ENCODE data around the gene NOTCH2.

GRCh38 chr1:120069150-120070007 is at the start of gene NOTCH2:
NOTCH2 (minus strand) TSS chr1:120069662.
- PRO-cap = unidirectional peak, minus-strand start at chr1:120069626

- PRO-cap = no peak
Observed at GRCh38 chr1:120196744-120197821, 20.8 kb upstream of the SEC22B start.

- PRO-cap = no peak
Observed at GRCh38 chr1:120491676-120492161, 76.9 kb downstream of the NBPF8 start.

- PRO-cap = no peak
Observed at GRCh38 chr1:120543860-120544510, 129.2 kb downstream of the NBPF8 start.

DNA sequence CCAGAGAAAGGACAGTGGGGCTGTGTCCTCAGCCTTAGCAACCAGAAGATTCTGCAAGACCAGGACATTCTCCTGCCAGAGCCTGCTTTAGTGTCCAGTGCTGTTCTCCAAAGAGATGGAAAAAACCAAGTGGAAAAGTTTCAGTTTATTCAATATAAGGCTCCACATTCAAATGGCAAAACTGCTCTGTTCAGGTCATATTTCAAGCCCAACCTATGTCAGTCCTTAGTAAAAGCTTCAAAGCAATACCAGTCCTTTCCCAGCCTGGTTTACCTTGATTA is 132.6 kb upstream of the NOTCH2NLR start:
- PRO-cap = no peak

GRCh38 chr1:120844068-120845240 is 45.1 kb upstream of the PPIAL4A start:
- PRO-cap = bidirectional peak, plus-strand start at chr1:120844345, minus-strand start at chr1:120844343; bidirectional peak, plus-strand start at chr1:120844830, minus-strand start at chr1:120844693

DNA sequence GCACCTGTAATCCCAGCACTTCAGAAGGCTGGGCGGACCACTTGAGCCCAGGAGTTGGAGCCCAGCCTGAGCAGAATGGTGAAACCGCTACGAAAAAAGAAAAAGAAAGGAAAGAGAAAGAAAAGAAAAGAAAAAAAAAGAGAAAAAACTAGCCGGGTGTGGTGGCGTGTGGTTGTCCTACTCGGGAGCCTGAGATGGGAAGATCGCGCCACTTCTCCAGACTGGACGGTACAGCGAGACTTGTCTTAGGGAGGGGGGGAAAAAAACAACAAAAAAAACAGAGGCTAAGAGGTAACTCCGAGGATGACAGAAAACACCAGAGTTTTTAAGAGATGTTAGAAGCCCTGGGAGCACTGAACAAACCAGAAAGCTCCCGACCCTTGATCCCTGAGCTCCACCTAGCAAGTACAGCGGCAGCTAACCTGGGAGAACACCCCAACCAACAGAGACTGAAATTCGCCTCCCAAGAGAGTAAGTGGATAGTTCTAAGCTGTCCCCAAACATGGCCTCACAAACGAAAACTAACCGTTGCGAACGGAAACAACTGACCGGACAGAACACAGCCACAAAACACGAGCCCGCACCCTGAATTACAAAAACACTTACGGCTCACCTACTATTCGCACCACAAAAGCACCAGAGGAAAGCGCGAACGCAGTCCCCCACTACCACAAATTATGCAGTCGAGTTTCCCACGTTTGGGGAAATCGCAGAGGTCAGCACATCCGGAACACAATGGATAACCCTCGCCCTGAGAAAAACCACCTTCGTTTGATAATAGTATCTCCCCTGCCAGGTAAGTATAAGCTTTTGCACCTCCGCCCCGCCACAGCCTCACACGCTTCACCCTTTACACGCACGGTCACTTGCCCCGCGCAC is 39.1 kb upstream of the PPIAL4A start:
- PRO-cap = bidirectional peak, plus-strand start outside the sequence, minus-strand start at position 804 of the sequence

GRCh38 chr1:121522247-121522517 is 337.4 kb downstream of the SRGAP2C start:
- PRO-cap = no peak

DNA sequence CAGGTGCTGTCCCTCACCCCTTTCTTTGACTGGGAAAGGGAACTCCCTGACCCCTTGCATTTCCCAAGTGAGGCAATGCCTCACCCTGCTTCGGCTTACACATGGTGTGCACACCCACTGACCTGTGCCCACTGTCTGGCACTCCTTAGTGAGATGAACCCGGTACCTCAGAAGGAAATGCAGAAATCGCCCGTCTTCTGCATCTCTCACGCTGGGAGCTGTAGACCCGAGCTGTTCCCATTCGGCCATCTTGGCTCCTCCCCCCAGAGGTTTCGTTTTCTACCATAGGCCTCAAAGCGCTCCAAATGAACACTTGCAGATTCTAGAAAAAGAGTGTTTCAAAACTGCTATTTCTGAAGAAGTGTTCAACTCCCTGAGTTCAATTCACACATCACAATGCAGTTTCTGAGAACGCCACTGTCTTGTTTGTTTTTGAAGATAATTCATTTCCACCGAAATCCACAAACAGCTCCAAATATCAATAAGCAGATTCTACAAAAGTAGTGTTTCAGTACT is 3782.9 kb downstream of the SRGAP2C start:
- PRO-cap = no peak

DNA sequence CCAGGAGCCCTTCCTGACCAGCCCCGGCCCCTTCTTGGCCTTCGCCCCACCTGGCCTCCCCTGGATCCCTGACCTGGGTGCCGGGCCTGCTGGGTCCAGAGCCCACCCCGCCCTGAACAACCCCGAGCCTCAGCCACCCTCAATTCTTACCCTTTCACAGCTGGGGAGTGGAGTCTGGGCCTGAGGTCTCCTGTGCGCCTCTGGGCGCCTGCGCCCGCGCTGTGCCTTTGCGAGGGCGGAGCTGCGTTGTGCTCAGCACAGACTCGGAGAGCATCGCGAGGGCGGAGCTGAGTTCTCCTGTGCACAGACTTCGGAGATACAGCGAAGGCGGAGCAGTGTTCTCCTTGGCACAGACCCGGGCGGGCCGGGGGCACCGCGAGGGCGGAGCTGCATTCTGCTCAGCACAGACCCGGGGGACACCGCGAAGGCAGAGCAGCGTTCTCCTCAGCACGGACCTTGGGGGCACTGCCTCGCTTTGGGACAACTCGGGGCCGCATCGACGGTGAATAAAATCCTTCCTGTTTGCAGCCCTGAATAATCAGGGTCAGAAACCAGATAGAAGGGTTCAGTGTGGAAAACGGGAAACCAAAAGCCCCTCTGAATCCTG is 481.2 kb downstream of the H3-7 start:
- PRO-cap = unidirectional peak, plus-strand start at position 351 of the sequence

- PRO-cap = unidirectional peak, plus-strand start at chr1:143497528
Observed at GRCh38 chr1:143497303-143497986, 408.3 kb downstream of the H3-7 start.

- PRO-cap = no peak
Observed at GRCh38 chr1:144490227-144490826, 28.9 kb upstream of the NBPF15 start.

DNA sequence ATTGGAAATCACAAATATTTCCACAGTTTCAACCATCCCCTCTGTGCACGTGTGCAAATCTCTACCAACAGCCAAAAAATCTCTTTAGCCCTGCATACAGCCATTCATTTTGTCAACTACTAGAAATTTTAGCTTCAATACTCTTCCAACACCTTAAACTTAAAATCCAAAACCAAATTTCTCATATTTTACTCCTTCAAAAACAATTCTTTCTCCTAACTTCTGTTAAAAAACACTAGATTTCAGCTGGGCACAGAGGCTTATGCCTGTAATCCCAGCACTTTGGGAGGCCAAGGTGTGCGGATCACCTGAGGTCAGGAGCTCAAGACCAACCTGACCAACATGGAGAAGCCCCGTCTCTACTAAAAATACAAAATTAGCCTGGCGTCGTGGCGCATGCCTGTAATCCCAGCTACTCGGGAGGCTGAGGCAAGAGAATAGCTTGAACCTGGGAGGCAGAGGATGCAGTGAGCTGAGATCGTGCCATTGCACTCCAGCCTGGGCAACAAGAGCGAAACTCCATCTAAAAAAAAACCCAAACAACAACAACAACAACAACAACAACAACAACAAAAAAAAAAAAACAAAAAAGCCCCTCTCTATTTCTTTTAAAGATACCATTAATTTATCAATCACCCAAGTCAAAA is 111.2 kb downstream of the SRGAP2B start:
- PRO-cap = no peak

GRCh38 chr1:145169375-145170082 is 72.4 kb downstream of the PPIAL4D start:
- PRO-cap = no peak

DNA sequence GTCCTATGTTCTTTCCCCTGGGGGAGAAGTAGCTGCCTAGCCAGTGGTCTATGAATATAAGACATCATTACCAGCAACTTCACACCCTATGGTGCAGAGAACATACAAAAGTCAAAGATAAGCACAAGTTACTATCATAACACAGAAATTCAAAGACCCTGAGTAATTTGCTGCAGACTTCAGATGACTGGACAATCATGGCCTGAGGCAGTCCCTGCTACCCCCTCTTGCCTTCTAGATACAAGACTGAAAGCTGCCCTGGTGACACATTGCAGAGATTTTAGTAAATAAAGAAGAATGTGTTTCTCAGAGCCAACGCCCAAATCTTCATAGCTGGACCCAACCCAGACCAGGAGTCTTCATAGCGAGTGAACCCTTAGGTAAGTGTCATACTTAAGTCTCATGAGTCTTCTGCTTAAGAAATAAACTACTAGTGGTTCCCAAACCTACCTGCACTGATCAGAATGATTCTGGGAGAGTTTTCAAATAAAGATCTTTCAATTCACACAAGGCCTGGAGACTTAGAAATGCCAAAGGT is 885 bp downstream of the PDZK1 start:
- PRO-cap = no peak

- PRO-cap = no peak
Observed at GRCh38 chr1:145818045-145818482, 5.8 kb downstream of the RNF115 start.

DNA sequence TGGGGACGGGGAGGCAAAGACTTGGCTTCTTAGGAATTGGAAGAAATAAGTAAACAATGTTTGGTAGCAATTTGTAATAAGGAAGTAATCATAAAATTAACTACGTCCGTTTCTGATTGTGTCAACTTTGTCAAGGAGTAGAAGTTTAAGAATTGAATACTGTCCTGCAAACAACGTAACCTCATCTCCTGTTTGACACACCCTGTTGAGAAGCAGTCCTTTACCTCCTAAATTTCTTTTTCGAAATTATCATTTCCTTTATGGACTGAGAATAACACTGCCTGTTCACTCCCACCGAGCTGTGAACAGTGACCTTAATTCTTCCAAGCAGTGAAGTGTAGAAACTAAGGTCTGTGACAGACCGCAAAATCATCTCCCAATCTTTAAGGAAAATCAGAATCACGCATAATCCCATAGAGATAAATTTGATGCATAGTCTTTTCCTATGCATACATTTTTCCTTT is 604 bp downstream of the POLR3C start:
- PRO-cap = no peak

GRCh38 chr1:145856990-145857319 is 1.9 kb downstream of the PIAS3 start:
- PRO-cap = no peak

DNA sequence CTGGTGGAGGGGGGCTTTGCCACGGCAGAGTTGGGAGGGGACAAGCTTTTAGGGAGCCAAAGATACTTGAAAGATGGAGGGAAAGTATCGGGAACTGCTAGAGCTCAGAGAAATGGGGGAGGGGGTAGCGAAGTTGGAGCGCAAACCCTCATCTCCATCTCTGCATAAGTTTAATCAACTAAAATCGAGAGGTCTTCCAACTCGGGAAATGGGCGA is 323 bp upstream of the PIAS3 start:
- PRO-cap = no peak

- PRO-cap = no peak
Observed at GRCh38 chr1:145956827-145957272, 967 bp downstream of the LIX1L start.